Breast epithelium (tissue), 2 donors: ENCODE measurements around the genes TBC1D10B, ZNF48, RNF40 and HSD3B7.

- PRO-cap, result no peak
- RAMPAGE, long total RNA, 2 experiments, result no peak in any of the 2 experiments
Measured at GRCh38 chr16:30184380-30185091, 1.1 kb downstream of the CORO1A start.

GRCh38 chr16:30208919-30209399 lies 9.9 kb downstream of the SULT1A3 start:
- PRO-cap, result no peak
- RAMPAGE, long total RNA, 2 experiments, result no peak in any of the 2 experiments

DNA sequence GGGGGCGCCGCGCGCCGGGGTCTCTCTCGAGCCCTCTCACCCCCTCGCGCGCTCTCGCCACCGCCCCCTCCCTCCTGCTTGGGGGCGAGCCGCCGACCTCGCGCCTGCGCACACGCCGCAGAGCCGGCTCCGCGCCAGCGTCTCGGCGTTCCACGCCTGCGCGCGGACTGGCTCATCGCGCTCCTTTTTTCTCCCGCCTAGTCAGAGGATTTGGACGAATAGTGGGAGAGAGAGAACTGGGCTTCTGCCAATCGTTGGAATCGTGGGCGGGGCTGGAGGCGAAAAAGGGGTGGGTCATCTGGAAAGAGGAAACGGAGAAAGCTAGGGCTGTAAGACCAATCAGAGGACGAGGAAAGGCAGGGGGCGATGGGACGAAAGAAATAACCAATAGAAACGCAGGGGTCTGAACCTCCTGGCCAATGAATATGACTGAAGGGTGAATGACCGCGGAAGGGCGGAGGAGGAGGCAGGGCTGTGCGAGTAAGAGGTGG lies at the start of gene TBC1D10B:
Gene TBC1D10B (minus strand): TSS at position 144 of the 491 bp plus-strand sequence.
- PRO-cap, result unidirectional peak, minus-strand start at position 144 of the sequence; unidirectional peak, minus-strand start at position 174 of the sequence
- RAMPAGE, long total RNA, 2 experiments, result no peak in any of the 2 experiments

DNA sequence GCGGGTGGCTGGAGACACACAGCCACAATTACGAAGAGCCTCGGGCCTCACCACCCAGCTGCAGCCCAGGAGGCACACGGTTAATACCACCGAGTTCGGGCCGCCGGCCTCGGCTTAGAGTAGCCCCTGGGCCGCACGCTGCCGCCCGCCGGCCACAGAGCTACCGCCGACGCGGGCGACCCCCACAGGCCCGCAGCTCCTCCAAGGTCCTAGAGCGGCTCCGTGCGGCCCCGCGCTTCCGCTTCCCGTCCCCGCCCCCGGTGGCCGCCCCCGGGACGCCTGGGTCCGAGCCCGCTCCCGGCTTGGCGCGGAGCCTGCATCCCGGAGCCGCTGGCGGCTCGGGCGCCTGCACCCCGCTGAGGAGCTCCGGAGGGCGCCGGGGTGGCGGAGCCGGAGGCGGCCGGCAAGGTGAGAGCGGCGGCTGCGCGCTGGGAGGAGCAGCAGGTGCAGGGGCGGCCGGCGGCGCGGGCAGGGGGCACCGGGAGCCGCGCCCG lies at the start of gene ZNF48:
Gene ZNF48 (plus strand): TSS at position 250 of the 494 bp plus-strand sequence.
- PRO-cap, result bidirectional peak, plus-strand start at position 250 of the sequence, minus-strand start at position 203 of the sequence
- RAMPAGE, long total RNA, 2 experiments, result no peak in any of the 2 experiments

DNA sequence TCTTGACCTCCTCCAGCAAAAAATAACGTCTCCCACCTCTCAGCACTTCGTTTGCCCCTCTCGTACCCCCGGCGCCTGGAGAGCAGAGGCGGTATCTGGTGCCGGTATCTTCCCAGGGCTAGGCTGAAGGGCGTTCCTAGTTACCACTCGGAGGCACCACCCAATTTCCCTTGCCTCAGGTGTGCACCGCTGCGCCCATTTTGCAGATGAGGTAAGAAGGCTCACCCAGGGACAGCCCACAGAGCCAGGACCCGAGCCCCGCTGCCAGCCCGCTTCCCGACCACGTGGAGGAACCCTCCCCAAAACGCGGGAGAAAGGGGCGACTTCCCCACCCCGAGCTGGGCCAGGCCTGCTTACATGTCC lies 326 bp downstream of the DCTPP1 start:
- PRO-cap, result no peak
- RAMPAGE, long total RNA, 2 experiments, result no peak in any of the 2 experiments

DNA sequence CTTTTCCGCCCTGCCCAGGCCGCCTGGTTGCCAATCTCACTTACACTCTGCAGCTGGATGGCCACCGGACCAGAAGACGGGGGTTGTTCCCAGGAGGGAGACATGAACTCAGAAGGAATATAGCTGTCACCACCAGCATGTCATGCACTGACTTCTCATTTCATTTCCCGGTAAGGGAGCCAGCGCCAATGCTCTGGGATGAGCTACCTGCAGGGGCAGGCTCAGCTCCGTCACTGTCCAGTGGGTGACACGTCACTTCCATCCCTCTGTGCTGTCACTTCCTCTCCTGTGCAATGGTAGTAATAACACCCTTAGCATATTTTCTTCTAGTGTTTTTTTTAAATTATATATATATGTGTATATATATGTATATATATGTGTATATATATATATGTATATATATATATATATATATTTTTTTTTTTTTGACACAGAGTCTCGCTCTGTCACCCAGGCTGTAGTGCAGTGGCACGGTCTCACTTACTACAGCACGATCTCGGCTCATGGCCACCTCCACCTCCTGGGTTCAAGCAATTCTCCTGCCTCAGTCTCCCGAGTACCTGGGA lies 26.9 kb downstream of the ITGAL start:
- PRO-cap, result no peak
- RAMPAGE, long total RNA, 2 experiments, result start-site peak on the minus strand in 1 of 2 experiments, centred at position 223 of the sequence, 10 reads per replicate

- PRO-cap, result no peak
- RAMPAGE, long total RNA, 2 experiments, result no peak in any of the 2 experiments
Measured at GRCh38 chr16:30570280-30570596, 1.3 kb downstream of the ZNF688 start.

DNA sequence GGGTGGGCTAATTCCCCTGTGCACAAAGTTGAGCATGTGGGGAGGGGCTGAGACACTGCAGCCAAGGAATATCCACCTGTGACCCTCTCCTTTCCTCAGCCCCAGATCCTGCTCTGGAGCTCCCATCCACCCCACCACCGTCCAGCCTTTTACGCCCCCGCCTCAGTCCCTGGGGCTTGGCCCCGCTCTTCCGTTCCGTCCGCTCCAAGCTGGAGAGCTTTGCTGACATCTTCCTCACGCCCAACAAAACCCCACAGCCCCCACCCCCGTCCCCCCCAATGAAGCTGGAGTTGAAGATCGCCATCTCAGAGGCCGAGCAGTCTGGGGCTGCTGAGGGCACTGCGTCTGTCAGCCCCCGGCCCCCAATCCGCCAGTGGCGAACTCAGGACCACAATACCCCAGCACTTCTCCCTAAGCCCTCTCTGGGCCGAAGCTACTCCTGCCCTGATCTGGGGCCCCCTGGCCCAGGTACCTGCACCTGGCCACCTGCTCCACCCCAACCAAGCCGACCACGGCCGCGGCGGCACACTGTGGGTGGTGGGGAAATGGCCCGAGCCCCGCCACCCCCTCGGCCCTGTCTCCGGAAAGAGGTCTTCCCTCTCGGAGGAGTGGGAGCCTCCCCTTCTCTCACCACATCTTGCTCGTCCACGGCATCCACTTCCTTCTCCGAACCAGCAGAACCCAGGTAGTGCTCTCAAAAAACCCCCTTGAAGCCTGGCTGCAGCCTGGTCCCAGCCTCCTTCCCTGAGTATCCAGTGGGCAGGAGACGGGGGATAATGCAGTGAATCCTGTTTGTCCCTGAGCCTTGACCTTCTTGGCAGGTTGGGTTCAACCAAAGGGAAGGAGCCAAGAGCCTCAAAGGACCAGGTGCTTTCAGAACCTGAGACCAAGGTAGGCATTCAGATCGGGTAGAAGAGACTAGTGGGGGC lies 3.4 kb upstream of the FBRS start:
- PRO-cap, result no peak
- RAMPAGE, long total RNA, 2 experiments, result no peak in any of the 2 experiments

DNA sequence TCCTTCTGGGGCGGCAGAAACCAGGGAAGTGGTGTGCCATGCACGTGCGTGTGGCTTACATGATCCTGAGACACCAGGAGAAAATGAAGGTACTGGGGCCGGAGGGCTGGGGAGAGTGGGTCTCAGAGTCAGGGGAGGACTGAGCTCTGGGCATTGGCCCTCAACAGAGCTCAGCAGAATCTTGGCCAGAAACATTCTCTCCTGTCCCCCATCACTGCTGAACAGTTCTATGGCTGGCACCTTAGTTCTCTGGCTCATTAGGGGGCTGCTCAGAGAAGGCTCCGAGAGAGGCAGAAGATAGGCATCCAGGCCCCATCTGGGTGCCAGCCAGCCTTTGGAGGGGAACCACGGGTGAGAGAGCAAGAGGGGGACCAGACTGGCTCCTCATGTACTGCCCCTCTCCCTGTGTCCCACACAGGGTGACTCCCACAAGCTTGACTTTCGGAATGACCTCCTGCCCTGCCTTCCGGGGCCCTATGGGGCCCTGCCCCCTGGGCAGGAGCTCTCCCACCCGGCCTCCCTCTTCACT lies 8.7 kb downstream of the FBRS start:
- PRO-cap, result no peak
- RAMPAGE, long total RNA, 2 experiments, result no peak in any of the 2 experiments

DNA sequence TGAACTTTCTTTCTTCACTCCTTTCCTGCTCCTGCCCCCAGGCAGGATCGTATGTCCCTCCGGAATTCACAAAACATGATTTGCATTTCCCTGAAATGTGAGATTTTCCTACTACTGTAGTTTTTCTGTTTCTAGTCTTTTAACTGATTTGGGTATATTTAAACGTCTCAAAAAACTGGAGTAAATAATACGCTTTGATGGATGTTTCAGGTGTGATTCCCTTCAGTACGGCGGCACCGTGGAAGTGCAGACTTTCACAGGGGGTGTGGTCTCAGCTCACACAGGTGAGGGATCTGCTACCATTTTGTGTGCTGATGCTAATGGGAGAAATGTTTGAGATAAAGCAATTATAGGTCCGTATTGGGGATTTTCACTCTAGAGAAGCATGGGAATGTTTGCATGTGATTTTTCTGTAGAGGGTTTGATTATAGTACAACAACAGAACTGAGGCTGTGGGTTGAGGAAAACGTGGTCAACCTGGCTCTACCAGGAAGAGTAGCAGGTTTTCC lies 781 bp downstream of the SRCAP start:
- PRO-cap, result no peak
- RAMPAGE, long total RNA, 2 experiments, result no peak in any of the 2 experiments

- PRO-cap, result bidirectional peak, plus-strand start at chr16:30762322, minus-strand start at chr16:30762094
- RAMPAGE, long total RNA, 2 experiments, result no peak in any of the 2 experiments
Measured at GRCh38 chr16:30761739-30762800, at the start of gene RNF40. Gene RNF40 (plus strand): TSS chr16:30762322.

DNA sequence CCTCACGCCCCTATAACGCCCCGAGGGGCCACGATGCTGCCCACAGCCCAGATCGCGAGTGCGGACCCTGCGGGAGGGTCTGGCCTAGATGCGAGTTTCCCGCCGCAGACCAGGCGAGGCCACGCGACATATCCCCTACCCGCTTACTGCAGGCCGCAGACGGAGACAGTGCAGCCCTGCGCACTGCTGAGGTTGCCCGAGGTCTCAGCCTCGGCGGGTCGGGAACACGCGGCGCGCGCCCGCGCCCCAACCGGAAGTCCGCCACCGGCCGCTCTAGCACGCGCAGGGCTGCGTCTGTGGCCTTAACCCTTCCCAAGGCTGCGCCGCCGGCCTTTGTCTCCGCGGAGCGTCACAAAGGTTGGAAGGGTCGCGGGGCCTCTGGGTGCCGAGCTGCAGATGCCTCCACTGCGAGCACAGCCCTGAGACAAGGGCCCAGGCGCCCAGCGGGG lies 18.7 kb downstream of the BCL7C start:
- PRO-cap, result bidirectional peak, plus-strand start at position 361 of the sequence, minus-strand start at position 206 of the sequence
- RAMPAGE, long total RNA, 2 experiments, result start-site peak on the plus strand in 2 of 2 experiments, centred at positions 333 to 339 of the sequence, 12 to 25 reads per replicate

- PRO-cap, result no peak
- RAMPAGE, long total RNA, 2 experiments, result no peak in any of the 2 experiments
Measured at GRCh38 chr16:30925526-30926071, 2.2 kb downstream of the FBXL19 start.

- PRO-cap, result no peak
- RAMPAGE, long total RNA, 2 experiments, result no peak in any of the 2 experiments
Measured at GRCh38 chr16:30954365-30955428, 2.9 kb upstream of the SETD1A start.

DNA sequence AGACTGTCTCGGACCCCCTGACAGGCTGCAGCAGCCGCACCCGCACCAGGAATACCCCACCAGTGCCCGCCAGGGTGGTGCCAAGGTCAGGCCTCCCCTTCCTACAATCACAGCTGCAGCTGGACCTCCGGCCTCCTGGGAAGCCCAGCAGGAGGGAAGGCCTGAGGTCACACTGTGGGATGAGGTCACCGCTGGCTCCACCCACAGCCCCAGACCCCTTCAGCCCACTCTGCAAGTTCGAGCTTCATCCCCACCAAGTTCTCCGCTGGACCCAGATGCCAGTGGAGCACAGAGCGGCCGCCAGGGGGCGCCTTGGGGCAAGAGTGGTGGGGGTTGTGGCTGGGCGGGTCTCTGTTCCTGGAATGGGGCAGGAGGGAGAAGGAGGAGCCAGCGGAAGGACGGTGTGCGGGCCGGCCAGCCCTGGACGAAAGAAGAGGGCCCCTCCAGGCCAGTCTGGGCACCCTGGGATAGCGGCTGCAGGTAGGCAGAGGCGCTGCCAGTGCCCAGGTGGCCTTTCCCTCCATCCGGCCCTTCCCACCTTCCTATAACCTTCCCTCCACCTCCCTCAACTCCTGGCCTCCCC lies at the start of gene HSD3B7:
Gene HSD3B7 (plus strand): TSS at position 390 of the 583 bp plus-strand sequence.
- PRO-cap, result unidirectional peak, plus-strand start at position 404 of the sequence
- RAMPAGE, long total RNA, 2 experiments, result no peak in any of the 2 experiments

DNA sequence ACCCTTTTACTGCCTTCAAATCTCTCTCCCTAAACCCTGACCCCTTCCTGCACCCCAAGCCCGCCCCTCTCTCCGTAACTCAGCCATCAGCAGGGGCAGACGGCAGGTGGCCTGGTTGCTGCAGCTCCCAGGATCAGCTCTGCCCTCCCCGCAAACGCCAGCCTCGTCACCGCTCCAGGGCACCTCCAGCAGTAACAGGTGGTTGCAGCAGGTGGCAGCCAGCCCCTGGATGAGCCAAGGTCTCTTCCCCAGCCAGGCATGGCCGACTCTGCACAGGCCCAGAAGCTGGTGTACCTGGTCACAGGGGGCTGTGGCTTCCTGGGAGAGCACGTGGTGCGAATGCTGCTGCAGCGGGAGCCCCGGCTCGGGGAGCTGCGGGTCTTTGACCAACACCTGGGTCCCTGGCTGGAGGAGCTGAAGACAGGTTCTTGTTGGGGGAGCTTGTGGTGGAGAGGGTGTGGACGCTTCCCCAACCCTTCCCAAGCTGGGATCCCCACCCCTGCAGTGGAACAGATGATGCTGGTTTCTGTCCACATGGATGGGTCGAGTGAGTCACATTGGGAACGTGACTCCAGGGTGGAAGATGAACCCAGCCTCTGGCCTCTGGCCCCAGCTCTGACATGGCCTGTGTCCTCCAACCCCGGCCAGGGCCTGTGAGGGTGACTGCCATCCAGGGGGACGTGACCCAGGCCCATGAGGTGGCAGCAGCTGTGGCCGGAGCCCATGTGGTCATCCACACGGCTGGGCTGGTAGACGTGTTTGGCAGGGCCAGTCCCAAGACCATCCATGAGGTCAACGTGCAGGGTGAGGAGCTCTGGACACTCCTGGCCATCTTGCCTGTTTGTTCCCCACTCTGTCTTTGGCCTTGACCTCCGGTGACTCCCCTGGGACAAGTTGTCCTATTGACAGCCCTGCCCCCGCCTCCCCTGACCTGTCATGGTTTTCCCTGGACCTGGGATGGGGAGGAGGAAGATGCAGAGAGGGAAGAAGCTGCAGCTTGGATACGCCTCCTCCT lies 701 bp downstream of the HSD3B7 start:
- PRO-cap, result unidirectional peak, minus-strand start at position 486 of the sequence
- RAMPAGE, long total RNA, 2 experiments, result no peak in any of the 2 experiments

- PRO-cap, result no peak
- RAMPAGE, long total RNA, 2 experiments, result no peak in any of the 2 experiments
Measured at GRCh38 chr16:31022540-31022881, 10.8 kb upstream of the STX4 start.

DNA sequence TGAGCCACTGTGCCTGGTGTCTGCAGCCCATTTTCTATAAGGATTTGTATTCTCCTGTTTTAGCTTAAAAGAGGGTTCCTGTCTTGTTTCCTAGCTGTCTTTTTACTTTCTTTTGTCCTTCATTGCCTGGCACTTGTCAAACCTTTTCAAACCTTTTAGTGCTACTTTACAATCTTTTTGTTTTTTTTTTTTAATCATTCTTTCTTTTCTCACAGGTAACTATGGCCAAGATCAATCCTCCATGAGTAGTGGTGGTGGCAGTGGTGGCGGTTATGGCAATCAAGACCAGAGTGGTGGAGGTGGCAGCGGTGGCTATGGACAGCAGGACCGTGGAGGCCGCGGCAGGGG lies 4.8 kb downstream of the FUS start:
- PRO-cap, result no peak
- RAMPAGE, long total RNA, 2 experiments, result no peak in any of the 2 experiments

DNA sequence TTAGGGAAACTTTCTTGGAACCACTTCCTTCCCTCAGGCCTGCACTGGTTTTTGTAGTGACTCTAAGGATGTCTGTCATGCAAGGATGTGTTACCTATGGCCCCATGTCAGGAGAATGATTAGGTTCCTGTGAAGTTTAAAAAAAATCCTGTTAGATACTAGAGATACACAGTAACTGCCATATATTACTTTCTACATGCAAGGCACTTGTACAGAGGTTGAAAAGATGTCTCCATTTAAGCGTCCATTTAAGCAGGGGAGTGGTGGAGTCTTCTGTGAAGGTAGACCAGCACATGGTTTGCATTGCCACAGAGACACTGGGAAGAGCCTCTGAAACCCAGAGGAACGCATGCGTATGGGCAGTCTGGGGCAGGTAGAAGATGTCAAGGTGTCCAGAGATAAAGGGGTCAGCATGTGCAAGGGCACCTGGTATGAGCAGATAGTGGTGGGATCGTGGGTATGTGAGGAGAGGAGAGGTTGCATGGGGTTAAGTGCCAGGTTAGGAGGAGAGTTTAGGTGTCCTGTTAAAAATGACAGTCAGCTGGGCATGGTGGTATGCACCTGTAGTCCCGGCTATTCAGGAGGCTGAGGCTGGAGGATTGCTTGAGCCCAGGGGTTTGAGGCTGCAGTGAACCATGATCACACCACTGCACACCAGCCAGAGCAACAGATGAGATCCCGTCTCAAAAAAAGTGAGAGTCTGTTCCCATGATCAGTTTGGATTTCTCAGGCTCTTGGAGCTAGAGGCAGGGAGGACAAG lies 3.2 kb downstream of the PYCARD start:
- PRO-cap, result no peak
- RAMPAGE, long total RNA, 2 experiments, result no peak in any of the 2 experiments

DNA sequence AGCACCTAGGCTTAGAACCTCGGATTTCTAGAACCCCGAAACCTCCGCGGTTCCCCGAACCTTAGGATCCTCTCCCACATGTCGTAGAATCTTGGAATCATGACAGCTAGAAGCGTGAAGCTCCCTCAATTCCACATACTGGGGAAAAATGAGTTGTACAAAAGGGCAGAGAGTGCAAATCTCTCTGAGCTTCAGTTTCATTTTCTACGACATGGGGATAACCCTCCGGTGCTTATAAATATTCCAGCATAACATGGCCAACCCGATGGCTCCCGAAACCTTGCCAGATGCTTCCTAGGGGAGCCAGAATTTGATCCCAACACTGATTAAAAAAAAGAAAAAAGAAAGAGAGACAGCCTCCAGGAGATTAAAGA lies 487 bp upstream of the PYCARD start:
- PRO-cap, result no peak
- RAMPAGE, long total RNA, 2 experiments, result no peak in any of the 2 experiments